Measurements from ENCODE around the gene PDE1A.

DNA sequence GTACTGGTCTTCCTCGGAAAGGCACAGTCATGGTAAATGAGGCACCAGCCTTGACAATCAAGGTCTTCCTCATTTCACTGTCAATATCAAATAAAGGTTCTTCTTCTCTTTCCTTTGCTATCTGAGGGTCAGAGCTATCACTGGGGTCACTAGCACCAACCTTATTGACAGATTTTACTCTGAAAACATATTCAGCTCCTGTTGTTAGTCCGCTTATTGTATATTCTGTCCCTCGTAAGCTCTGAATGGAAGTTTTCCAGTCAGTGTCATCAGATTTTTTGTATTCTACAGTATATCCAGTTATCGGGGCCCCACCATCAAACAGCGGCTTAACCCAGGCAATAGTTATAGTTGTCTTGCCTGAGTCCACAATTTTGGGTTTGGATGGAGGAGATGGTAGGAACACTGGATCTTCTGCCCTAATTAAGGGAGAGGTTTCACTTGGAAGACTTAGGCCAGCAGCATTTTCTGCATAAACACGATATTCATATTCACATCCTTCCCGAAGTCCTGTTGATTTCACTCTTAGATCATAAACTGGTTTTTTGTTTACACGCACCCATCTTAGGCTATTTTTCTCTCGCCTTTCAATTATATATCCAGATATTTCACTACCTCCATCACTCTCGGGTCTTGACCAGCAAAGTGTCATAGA is 79.7 kb downstream of the PLEKHA3 start:
- RRBS = no CpG with 5 or more reads among the region's 10 CpGs

DNA sequence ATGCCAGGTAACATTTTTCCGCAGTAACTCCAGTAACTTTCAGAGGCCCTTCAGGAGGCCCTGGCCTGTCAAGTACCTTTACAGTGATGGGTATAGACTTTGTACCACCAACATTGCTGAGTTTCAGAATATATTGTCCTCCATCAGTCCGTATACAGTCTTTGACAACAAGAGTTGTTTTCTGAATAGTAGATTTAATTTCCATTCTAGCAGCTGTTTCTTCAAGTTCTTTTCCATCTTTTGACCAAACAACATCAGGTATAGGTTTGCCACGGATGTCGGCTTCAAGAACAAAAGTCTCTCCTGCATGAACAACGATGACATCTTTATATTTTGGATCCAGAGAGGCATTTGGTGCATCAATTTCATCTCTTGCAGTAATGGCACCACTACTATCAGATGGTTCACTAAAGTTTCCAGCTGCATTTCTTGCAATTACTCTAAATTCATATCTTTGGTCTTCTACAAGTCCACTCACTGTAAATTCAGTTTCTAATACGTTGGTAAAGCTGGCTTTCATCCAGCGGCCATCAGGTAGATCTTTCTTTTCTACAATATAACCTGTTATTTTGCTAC is 83.8 kb downstream of the PLEKHA3 start:
- RRBS = no CpG with 5 or more reads among the region's 7 CpGs

GRCh38 chr2:178568979-178569589 is 88.8 kb downstream of the PLEKHA3 start:
- RRBS = no CpG with 5 or more reads among the region's 7 CpGs

GRCh38 chr2:178635271-178635773 is 155.1 kb downstream of the PLEKHA3 start:
- RRBS = no CpG with 5 or more reads among the region's 5 CpGs

GRCh38 chr2:178727579-178727944 is 79.7 kb downstream of the TTN start:
- RRBS = no CpG with 5 or more reads among the region's 4 CpGs

DNA sequence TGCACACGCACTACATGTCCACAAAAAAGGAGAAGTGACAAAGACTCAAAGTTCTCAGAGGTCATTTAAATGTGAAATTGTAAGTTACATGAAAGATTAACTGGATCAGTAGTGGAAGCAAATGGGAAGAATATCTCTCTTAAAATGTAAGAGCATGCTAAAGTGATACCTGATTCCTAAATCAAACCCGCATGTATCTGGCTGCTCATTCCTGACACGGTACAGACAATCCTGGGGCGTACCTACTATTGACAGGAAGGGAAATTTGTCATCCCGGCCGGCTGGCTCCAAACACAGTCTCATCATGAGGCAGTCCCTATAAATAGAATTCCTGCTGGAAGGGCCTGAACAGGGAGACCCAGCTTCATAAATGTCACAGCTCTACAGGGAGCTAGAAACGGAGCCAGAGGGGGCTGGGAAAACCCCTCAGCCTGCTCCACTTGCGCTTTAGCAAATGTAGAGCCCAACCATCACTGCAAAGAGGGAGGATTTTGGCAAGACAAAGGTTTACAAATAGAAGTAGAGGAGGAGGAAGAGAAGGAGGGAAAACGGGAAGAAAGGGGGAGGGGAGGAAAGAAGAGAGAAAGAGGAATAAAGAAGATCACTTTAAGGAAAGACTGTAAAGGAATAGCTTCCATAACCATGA is 56.6 kb upstream of the TTN start:
- RRBS = no CpG with 5 or more reads among the region's 9 CpGs

- RRBS = no CpG with 5 or more reads among the region's 2 CpGs
Observed at GRCh38 chr2:178892210-178892435, 84.9 kb upstream of the TTN start.

- RRBS = no CpG with 5 or more reads among the region's 8 CpGs
Observed at GRCh38 chr2:179273250-179273968, 8.8 kb upstream of the SESTD1 start.

DNA sequence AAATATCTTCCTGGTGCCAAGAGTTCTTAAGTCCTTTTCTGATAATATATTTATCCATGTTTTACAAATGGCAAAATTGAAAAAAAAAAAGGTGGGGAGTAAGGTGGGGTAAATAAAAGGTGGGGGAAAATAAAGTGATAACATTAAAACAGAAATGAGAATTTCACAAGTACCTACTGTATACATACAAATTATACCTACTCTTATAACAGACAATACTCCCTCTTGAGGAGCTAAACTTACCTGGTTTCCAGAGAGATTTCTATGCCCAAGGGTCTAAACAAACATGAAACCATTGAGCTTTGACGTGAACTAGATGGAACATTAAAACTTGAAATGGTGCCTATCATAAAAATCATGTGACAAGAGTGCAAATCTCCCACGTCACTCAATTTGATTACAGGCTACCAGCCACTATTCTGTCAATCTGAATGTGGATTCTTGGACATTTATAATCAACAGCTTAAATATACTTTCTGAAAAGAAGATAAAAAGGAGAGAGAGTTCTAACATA is 297.0 kb upstream of the SESTD1 start:
- RRBS = no CpG with 5 or more reads among the region's 2 CpGs

- RRBS = no CpG with 5 or more reads among the region's 2 CpGs
Observed at GRCh38 chr2:181461996-181462465, 4.8 kb downstream of the ITGA4 start.

- RRBS = no CpG with 5 or more reads among the region's 11 CpGs
Observed at GRCh38 chr2:181901582-181902854, 10.5 kb downstream of the ITPRID2 start.

DNA sequence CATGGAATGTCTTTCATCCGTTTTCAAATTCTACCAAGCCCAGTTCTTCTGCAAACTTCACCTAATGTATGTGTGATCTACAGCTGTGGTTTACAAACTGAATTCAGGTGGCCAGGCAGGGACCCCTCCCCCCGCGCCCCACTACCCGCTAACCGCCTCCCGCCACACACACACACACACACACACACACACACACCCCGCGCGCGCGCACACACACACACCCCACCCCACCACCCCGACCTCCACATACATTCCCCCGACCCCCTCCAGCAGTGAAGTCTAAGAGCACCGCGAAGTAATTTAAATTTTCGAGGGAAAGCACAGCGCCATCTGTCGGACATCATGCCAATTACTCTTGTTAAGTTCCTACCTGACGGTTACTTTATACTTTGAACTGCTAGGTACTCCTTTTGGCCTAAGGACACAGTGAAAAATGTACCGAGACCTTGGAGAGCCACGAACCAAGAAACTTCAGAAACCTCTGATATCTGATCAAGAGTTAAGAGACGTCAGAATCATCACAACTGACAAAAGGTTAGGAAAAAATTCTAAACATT is 31.5 kb upstream of the PPP1R1C start:
- RRBS = no CpG with 5 or more reads among the region's 22 CpGs

DNA sequence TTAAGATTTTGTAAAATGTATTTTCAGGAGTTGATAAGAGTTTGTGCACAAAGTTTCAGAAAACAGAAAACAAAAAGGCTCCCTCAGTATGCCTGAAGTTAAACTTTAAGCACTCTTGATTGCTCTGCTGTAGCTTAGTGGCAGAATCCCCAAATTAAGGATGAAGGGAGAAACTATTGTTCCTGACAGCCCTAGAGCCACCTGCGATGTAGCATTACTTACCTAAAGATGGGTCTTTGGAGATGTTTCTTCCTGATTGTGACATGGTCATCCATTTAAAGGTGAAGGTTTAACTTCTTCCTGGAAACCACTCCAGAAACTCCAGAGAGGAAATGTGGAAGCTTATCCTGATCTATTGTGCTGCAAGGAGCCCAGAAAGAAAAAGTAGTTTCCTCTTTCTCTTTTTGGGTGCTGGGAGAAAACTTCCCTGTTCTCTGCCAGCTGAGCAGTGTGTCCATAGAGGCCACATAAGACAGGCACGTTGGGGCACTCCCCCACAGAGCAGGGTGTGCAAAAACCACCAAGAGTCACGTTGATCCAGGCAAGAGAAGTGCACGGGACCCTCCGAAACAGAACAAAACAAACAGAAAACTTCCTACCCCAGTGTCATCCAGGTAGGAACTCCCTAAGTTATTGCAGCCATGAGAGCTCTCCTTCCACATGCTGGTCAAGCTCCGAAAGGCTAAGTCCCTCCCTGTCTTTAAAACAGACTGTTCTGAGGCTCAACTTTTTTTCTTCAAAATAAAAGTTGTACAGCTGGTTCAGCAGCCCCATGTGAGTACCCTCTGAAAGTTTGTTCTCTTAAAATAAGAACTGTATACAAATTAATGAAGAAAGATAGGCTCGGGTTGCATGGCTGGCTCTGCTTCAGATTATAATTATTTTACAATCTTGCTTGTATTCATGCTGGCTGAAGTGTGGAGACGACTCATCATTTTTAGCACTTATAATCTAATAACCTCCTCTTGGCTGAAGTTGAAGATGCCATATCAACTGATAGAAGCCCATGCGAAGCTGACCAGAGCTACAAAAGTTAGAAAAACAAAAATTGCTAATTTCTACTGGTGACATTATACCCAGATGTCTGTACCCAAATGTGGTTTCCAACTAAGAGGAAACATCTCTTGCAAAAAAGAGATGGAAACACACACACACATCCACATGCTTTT is at the start of gene PDE1A:
PDE1A (minus strand) TSS at position 681 of the 1,169 bp plus-strand sequence.
- RRBS = no CpG with 5 or more reads among the region's 9 CpGs

GRCh38 chr2:182934520-182934986 is 68.1 kb upstream of the FRZB start:
- RRBS = no CpG with 5 or more reads among the region's 1 CpG

GRCh38 chr2:183019655-183020569 is 18.3 kb downstream of the NCKAP1 start:
- RRBS = no CpG with 5 or more reads among the region's 2 CpGs

GRCh38 chr2:184765597-184765819 is 167.2 kb downstream of the ZNF804A start:
- RRBS = no CpG with 5 or more reads among the region's 4 CpGs

DNA sequence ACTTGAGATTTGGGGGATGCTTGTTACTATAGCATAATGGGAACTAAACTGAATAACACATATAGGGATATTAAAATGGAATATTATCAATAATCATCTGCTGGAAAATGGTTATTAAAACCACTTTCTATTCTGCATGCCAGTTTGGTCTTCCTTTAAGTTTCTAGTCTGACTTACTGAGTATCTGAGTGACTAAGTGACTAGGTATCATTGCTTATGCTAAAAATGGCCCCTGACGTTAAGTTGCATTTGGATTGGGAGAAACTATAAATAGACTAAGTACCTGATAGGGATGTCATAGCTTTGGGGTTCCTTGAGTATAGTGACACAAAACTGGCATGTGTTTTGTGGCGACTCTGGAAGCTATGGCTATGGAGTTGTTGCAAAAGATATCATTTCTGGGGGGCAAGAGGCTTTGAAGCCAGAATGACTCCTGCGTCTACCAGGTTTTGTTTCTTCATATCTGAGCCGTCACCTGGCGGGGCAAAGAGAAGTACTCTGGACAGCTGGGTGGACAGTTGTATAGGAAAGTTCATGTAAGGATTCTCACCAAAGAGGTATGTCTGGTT is 17.8 kb downstream of the ITGAV start:
- RRBS = no CpG with 5 or more reads among the region's 5 CpGs

GRCh38 chr2:186677628-186678451 is 16.0 kb upstream of the FAM171B start:
- RRBS = no CpG with 5 or more reads among the region's 1 CpG

DNA sequence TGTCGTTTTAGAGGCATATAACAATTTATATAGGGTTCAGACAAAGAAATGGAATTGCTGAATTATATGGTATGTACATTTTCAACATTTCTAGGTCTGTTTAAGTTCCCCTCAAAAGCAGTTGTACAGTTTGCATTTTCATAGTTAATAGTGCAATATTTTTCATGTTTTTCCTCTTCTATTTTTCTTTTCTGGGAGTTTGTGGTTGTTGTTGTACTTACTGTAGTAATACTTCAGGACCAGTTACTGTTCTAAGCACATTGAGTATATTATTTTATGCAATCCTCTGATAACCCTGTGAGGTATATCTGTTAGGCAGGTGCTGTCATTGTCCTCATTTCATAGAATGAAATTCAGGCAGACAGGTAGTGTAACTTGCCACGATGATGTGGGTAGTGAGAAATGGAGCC is 22.8 kb downstream of the FAM171B start:
- RRBS = no CpG with 5 or more reads among the region's 2 CpGs

Measured in CMK (cell line).